Measurements from ENCODE around the genes NOCT and RAB33B.

GRCh38 chr4:132345211-132346000, 803.7 kb upstream of the PCDH10 start:
- RRBS, result no CpG with 5 or more reads among the region's 17 CpGs
CAGE:
- cytosol, long polyA plus RNA, result no peak
- long polyA plus RNA, result no peak
- nucleus, long polyA plus RNA, result no peak

- RRBS, result 4% methylated on average over 8 of the region's 32 CpGs
CAGE:
- cytosol, long polyA plus RNA, result no peak
- long polyA plus RNA, result no peak
- nucleus, long polyA plus RNA, result no peak
These were observed 734 bp upstream of the PCDH10 start for GRCh38 chr4:133148287-133148833.

DNA sequence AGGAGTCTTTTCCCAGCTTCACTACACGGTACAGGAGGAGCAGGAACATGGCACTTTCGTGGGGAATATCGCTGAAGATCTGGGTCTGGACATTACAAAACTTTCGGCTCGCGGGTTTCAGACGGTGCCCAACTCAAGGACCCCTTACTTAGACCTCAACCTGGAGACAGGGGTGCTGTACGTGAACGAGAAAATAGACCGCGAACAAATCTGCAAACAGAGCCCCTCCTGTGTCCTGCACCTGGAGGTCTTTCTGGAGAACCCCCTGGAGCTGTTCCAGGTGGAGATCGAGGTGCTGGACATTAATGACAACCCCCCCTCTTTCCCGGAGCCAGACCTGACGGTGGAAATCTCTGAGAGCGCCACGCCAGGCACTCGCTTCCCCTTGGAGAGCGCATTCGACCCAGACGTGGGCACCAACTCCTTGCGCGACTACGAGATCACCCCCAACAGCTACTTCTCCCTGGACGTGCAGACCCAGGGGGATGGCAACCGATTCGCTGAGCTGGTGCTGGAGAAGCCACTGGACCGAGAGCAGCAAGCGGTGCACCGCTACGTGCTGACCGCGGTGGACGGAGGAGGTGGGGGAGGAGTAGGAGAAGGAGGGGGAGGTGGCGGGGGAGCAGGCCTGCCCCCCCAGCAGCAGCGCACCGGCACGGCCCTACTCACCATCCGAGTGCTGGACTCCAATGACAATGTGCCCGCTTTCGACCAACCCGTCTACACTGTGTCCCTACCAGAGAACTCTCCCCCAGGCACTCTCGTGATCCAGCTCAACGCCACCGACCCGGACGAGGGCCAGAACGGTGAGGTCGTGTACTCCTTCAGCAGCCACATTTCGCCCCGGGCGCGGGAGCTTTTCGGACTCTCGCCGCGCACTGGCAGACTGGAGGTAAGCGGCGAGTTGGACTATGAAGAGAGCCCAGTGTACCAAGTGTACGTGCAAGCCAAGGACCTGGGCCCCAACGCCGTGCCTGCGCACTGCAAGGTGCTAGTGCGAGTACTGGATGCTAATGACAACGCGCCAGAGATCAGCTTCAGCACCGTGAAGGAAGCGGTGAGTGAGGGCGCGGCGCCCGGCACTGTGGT, 1.4 kb downstream of the PCDH10 start:
- RRBS, result 3% methylated on average over 6 of the region's 71 CpGs
CAGE:
- cytosol, long polyA plus RNA, result no peak
- long polyA plus RNA, result no peak
- nucleus, long polyA plus RNA, result no peak

DNA sequence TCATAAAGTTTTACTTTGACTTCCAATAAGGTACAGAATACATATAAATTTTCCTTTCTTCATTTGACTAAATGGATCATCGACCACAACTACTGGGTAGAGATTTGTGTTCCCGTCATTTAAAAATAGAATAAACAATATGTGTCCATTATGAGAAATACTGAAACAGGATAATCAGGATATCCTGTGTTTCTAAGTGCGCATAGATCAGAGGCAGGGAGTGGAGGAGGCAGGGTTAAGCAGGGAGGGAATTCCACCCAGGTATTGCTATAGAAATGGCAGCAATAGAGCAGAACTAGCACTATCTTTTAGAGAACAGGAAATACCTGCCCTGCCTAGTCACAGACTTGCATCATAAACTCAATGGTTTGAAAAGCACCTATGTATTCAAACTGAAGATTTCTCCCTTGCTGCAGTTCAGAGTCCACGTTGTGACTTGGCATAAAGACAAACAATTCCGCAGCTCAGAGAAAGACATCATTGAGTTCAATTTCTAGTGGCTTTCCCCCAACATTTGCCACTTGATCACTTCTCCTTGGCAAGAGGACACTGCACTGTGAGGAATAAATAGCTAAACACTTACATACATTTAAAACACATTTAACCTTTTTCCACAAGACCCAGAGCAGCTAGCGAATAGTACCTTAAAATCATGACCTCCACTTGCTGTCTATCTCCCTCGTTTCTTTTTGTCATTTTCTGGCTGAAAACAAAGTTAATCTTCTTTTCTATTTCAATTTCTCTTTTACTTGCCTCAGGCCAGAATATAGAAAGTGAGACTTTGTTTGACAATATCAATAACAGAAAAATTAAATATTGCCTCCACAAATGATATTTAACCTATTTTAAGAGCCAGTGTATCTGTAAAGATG, 42.5 kb downstream of the SLC7A11 start:
- RRBS, result no CpG with 5 or more reads among the region's 7 CpGs
CAGE:
- cytosol, long polyA plus RNA, result no peak
- long polyA plus RNA, result no peak
- nucleus, long polyA plus RNA, result no peak

DNA sequence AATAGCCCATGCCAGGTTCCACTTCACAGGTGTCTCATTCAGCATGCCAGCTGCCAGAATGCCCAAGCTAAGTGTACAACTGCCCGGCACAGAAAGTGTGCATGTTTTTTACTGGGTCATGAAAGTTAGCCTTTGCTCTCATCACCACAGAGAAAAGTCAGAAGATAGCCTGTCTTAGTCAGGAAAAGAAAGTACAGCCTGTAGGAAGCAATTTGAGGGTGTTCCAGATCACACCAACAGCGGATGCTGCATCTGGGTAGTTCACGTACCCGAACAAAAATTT, 818 bp downstream of the SLC7A11 start:
- RRBS, result no CpG with 5 or more reads among the region's 4 CpGs
CAGE:
- cytosol, long polyA plus RNA, result no peak
- long polyA plus RNA, result no peak
- nucleus, long polyA plus RNA, result no peak

DNA sequence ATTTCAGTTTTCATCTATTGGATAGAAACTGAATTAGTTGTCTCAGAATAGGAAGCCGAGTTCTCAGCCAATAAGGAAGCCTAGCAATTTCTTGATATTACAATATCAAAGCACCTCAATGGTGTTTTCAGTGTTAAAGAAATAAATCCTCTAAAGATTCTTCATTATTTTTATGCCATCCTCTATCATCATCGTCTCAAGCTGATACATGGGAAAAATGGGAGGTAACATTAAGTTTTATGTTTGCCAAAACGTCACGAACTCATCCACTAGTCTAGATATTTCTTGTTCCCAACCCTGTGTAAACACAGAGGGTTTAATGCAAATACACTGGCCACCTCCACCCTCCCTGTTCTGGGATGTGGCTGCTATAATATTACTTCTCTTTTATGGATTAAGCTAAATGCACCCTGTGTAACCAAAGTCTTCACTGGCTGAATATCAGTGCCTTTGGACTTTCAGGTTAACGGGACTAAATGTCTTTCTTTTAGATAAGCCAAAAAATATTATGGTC, 103.7 kb upstream of the NOCT start:
- RRBS, result no CpG with 5 or more reads among the region's 5 CpGs
CAGE:
- cytosol, long polyA plus RNA, result no peak
- long polyA plus RNA, result no peak
- nucleus, long polyA plus RNA, result no peak

DNA sequence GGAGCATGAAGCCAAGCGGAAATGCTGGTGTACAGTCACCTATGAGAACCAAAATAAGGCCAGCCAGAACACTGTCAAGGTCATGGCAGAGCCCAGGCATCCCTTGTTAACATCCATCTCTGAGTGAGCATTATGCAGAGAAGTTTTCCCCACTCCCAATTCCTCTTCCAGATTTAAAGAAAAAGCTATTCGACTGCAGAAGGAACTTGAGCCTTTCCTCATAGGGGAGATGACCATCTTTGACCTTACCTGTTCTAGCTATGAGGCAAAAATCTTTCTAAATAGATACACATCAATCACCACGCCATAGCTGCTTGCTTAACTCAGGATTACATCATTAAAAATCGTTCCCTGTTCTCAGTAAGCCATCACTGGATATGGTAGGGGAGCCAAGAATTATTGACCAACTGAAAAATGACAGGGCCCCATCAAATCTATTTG, 75.8 kb upstream of the NOCT start:
- RRBS, result no CpG with 5 or more reads among the region's 4 CpGs
CAGE:
- cytosol, long polyA plus RNA, result no peak
- long polyA plus RNA, result no peak
- nucleus, long polyA plus RNA, result no peak

DNA sequence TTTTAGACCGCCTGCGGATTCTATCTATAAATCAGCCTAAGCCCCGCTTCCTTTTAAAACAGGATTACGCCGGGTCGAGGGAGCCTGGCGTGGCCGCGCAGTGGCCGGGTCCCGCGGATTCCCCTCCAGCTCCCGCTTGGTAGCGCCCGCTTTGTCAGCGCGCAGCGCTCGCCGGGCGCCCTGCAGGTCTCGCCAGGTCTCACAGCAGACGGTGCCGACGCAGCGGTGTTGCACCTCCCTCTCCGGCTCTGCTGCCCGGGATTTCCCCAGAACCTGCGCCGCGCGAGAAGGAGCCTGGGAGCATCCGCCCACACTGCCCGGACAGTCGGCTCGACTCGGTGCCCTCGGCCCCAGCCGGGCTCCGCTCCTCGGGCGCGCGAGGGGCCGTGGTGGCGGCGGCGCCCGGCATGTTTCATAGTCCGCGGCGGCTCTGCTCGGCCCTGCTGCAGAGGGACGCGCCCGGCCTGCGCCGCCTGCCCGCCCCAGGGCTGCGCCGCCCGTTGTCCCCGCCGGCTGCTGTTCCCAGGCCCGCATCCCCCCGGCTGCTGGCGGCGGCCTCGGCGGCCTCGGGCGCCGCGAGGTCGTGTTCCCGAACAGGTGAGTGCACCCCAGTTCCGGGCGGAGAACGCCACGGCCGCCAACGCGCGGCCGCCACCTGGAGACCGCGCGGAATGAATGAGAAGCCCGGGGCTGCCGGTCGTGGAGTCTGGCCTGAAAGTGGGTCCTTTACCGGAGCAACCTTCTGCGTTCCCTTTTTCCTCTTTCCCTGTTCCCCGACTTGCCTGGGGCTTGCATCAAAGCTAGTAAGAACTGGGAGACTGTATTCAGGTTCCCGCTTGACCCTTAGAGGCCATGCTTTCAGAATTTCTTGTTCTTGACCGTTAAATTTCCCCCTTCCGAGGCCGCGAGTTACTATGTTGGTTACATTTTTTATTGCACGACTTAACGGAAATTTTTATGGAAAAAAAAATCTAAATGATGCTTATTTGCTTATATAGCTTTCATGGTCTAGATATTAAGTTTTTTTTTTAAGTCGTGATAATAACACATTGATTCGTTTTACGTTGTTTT, at the start of gene NOCT:
TSS of gene NOCT (plus strand) at position 207 of the 1,071 bp plus-strand sequence.
- RRBS, result 1% methylated on average over 82 of the region's 104 CpGs
CAGE:
- cytosol, long polyA plus RNA, result no peak
- long polyA plus RNA, result no peak
- nucleus, long polyA plus RNA, result no peak

- RRBS, result 1% methylated on average over 17 of the region's 62 CpGs
CAGE:
- cytosol, long polyA plus RNA, result start-site peak on the minus strand at chr4:139084194-139084325, 158 and 269 reads in 2 replicates
- long polyA plus RNA, result no peak
- nucleus, long polyA plus RNA, result start-site peak on the minus strand at chr4:139084198-139084383, 523 and 525 reads in 2 replicates
These were observed 68.6 kb downstream of the NOCT start for GRCh38 chr4:139084109-139084747.

GRCh38 chr4:139164639-139165515, 12.1 kb downstream of the ELF2 start:
- RRBS, result no CpG with 5 or more reads among the region's 4 CpGs
CAGE:
- cytosol, long polyA plus RNA, result no peak
- long polyA plus RNA, result no peak
- nucleus, long polyA plus RNA, result no peak

DNA sequence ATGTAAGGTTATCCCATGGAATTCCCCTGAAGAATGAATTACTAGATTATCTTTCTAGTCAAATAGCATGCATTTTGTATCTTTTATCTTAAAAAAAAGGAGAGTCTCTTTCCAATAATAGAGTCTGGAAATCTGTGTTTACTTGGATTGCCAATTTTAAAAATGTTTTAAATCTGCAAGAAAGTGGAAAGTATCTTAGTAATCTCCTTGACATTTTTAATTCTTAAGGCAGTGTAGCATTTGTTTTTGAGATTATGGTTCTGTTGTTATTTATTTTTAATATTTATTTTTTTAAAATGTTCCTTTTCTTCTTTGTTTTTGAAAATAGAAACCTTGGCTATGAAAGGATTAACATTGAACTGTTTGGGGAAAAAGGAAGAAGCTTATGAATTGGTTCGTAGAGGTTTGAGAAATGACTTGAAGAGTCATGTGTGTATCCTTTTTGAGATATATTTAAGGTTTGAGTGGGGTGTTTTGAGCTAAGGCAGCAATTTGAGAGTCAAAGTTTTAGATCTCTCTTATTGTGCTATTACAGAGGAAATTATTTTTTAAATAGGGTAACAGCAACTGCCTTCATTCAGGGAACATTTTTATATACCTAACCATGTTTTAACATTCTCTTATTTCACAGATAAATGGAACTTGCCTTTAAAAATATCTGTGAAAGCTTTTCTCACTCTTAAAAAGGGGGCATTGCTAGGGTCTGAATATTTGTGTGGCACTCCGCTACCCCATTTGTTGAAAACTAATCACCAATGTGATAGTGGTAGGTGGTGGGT, 34.4 kb upstream of the NDUFC1 start:
- RRBS, result no CpG with 5 or more reads among the region's 2 CpGs
CAGE:
- cytosol, long polyA plus RNA, result no peak
- long polyA plus RNA, result no peak
- nucleus, long polyA plus RNA, result no peak

- RRBS, result no CpG with 5 or more reads among the region's 1 CpG
CAGE:
- cytosol, long polyA plus RNA, result no peak
- long polyA plus RNA, result no peak
- nucleus, long polyA plus RNA, result no peak
These were observed 44.3 kb upstream of the RAB33B start for GRCh38 chr4:139409473-139410159.

- RRBS, result no CpG with 5 or more reads among the region's 17 CpGs
CAGE:
- cytosol, long polyA plus RNA, result no peak
- long polyA plus RNA, result no peak
- nucleus, long polyA plus RNA, result no peak
These were observed at the start of gene RAB33B for GRCh38 chr4:139454064-139454253. RAB33B (plus strand) TSS chr4:139454121.

GRCh38 chr4:139557620-139558295, 1.7 kb upstream of the SETD7 start:
- RRBS, result no CpG with 5 or more reads among the region's 4 CpGs
CAGE:
- cytosol, long polyA plus RNA, result no peak
- long polyA plus RNA, result no peak
- nucleus, long polyA plus RNA, result no peak

GRCh38 chr4:139559665-139560294, 3.8 kb upstream of the SETD7 start:
- RRBS, result no CpG with 5 or more reads among the region's 11 CpGs
CAGE:
- cytosol, long polyA plus RNA, result no peak
- long polyA plus RNA, result no peak
- nucleus, long polyA plus RNA, result no peak

DNA sequence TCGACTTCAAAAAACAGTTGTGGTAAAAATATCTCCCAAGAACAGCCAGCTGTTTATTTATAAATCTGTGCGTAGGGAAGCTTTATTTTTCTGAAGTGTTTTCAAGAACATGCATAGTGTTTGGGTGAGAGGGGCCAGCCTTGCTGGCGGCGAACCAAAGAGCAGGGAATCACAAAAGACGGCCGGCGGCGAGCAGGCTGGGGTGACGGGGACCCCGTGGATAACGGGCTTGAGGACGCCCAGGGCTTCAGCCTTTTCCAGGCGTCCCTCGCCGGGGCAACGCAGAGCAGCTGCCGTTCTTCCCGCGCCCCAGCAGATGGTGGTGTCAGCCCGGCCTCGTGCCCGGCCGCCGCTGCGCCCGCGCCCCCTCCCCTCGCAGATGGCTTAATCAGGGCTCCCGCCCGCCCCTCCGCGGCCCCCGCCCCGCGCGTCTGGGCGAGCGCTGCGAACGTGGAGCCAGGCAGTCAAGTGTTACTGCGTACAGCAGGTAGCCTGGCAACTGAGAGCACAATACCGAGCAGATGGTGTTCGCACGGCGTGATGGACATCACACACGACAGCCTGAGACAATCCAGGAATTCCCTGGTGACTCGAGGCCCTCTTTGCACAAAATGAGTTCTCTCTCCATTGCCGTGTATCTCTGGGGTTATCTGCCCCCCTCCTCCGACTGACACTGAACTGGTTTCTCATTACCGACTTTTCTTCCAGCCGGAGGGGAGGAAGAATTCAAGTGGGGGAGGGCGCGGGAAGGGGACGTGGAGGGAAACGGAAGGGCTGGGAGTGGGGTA, 69.2 kb downstream of the MGST2 start:
- RRBS, result 5% methylated on average over 16 of the region's 55 CpGs
CAGE:
- cytosol, long polyA plus RNA, result no peak
- long polyA plus RNA, result no peak
- nucleus, long polyA plus RNA, result no peak

GRCh38 chr4:139786832-139787439, 121.3 kb downstream of the MGST2 start:
- RRBS, result no CpG with 5 or more reads among the region's 8 CpGs
CAGE:
- cytosol, long polyA plus RNA, result no peak
- long polyA plus RNA, result no peak
- nucleus, long polyA plus RNA, result no peak

DNA sequence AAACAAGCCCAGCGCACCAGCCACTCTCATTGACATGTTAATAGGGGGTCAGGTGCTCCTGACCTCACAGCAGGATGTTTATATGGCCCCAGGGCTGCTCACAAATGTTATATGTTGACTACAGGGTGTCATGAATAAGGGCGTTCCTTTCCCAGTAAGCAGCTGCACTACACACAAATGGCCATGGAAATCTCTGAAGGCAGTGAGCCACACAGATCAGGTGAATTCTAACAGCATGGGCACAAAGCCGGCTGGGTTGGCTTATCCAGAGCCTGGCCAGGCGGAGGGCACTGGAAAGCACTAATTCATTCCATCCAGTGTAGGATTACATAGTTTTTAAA, 209.9 kb downstream of the MGST2 start:
- RRBS, result no CpG with 5 or more reads among the region's 4 CpGs
CAGE:
- cytosol, long polyA plus RNA, result no peak
- long polyA plus RNA, result no peak
- nucleus, long polyA plus RNA, result no peak

DNA sequence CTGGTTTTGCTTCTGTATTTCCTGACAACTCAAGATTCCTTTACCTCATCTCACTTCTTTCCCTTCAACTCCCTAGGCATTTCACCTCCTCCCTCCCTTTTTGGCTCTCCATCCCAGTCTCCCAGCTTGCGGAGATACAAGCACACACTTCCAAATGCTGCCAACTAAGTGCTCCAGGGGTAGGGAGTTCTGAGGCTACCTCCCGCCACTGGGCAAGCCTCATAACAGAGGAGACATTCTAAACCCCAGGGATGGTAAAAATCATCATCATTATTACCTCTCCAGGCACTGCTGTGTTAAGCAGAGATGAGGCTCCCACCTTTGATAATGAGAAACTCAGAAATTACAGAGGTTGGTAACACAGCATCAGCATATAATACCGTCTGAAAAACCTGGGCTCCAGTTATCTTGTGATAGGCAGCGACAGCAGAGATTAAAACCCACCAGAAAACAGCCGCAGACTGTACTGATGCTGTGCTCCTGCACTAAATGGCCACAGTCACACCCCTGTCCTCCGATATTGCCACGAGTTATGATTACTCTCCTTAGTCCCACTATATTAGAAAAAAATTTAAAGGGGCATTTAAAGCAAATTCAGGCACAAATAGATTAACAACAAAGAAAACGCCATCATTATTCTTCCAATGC, 123.3 kb downstream of the MAML3 start:
- RRBS, result no CpG with 5 or more reads among the region's 8 CpGs
CAGE:
- cytosol, long polyA plus RNA, result no peak
- long polyA plus RNA, result no peak
- nucleus, long polyA plus RNA, result no peak

DNA sequence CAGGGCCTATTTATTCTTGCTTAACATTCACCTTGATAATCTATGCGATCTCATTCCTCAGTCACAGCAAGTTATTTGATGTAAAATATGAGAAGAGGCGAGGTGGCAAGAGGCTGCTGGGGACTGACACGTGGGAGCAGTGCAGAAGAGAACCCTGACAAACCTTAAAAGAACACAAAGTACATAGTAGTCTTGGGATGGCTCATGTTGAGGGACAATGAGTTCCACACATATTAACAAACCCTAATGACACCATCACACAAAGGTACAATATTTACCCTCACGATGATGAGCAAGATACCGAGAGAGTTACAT, 57.5 kb downstream of the MAML3 start:
- RRBS, result no CpG with 5 or more reads among the region's 5 CpGs
CAGE:
- cytosol, long polyA plus RNA, result no peak
- long polyA plus RNA, result no peak
- nucleus, long polyA plus RNA, result no peak

Data from IMR-90 (cell line).